NB4 (cell line): ENCODE measurements around the genes KNCN, TAL1 and BEND5.

GRCh38 chr1:46043313-46044104, 88.9 kb downstream of the PIK3R3 start:
- RRBS, result no CpG with 5 or more reads among the region's 13 CpGs

- RRBS, result 13% methylated on average over 2 of the region's 4 CpGs
Observed at GRCh38 chr1:46132318-46132430, 255 bp downstream of the PIK3R3 start.

GRCh38 chr1:46132750-46133541, 517 bp upstream of the PIK3R3 start:
- RRBS, result under 1% methylated on average over 22 of the region's 58 CpGs

- RRBS, result no CpG with 5 or more reads among the region's 2 CpGs
Observed at GRCh38 chr1:46133883-46134493, 1.6 kb upstream of the PIK3R3 start.

GRCh38 chr1:46278472-46279506, 24.6 kb downstream of the LRRC41 start:
- RRBS, result no CpG with 5 or more reads among the region's 15 CpGs

- RRBS, result no CpG with 5 or more reads among the region's 3 CpGs
Observed at GRCh38 chr1:46287648-46288540, 15.5 kb downstream of the LRRC41 start.

GRCh38 chr1:46301204-46301832, 2.1 kb downstream of the LRRC41 start:
- RRBS, result 2% methylated on average over 1 of the region's 21 CpGs

DNA sequence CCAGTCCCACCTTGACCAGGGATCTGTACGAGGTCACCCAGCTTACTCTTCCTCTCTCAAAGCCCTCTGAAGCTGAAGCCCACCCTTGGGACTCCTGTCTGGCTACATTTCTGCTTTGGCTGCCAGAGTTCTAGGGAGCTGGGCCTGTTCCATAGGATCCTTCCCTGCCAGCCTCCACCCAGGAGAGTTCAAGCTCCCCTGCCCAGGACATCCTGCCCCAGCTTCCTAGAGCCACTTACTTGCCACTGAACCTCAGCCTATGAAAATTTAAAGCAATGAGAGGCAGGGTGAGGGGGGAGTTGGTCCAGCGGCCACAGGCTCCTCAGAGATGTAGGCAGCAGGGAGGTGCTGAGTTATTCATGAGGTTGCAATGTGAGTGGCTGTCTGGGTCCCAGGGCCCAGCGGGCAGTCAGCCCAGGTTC, at the start of gene KNCN:
Gene KNCN, minus strand, starts transcription at position 240 of the 422 bp plus-strand sequence.
- RRBS, result no CpG with 5 or more reads among the region's 3 CpGs

GRCh38 chr1:46717600-46718105, 1.3 kb downstream of the EFCAB14 start:
- RRBS, result no CpG with 5 or more reads among the region's 10 CpGs

DNA sequence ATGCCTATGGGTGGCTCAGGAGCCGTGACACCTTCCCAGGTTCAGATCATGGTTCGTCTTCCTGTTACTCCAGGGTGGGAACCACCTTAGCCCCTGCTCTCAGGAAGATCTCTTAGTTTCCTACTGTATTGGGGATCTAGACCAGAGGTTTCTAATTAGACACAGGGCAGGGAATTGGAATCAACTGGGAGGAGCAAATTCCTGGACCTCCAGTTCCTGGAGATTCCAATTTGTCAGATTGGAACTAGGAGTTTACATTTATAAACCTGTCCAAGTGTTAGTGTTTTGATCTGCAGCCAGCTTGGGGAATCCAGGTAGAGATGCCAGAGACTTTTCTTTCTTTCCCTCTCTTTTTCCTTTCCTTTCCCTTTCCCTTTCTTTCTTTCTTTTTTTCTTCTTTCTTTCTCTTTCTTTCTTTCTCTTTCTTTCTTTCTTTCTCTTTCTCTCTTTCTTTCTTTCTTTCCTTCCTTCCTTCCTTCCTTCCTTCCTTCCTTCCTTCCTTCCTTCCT, 987 bp downstream of the CYP4B1 start:
- RRBS, result no CpG with 5 or more reads among the region's 2 CpGs

GRCh38 chr1:46820318-46821386, 21.8 kb downstream of the CYP4B1 start:
- RRBS, result no CpG with 5 or more reads among the region's 5 CpGs

- RRBS, result no CpG with 5 or more reads among the region's 2 CpGs
Observed at GRCh38 chr1:47139051-47139320, 1.7 kb downstream of the CYP4A22 start.

DNA sequence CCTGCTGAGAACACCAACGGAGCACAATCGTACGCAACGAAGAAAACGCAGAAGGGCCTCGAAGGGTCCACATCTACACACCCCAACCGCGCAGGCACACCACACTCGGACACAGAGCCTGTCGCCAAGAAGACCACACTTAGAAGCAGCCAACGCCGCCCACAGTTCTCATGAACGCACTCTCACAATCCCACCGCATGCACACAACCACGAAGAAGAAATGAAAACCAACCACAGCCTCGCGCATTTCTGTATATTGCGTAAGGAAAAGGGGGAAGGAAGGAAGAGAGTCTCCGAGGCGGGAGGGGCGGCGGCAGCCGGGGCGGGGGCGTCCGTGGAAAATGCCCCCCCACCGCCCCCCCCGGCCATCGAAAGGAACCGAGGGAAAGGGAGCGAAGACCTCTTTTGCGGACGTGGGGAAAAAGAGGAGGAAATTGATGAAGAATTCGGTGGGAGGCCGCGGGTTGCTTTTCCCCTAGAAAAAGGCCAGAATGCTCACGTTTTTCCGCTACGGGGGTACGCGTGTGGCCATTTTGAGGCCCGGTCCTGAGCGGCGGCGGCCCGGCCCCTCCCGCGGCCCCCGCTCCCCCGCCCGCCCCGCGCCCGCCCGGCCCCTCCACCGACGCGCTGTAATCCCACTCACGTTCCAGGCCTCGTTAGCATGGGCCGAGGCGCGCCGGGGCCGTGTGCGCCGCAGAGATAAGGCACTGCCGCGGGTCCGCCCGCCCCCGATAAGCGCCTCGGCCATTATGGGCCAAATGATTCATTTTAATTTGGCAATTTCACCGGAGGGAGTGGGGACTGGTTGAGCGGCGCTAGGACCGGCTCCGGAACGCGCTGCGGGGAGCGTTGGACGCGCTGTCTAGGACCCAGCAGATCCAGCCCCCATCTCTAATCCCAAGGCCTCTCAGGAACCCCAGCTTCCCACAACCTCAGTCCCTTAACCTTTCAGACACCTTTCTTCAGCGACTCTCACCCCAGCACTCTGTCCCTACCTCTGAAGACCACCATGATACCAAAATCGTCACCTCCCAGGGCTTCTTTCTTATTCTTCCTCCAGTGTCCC, at the start of gene TAL1:
Gene TAL1, minus strand, starts transcription at position 558 of the 1,066 bp plus-strand sequence.
- RRBS, result 5% methylated on average over 32 of the region's 87 CpGs

DNA sequence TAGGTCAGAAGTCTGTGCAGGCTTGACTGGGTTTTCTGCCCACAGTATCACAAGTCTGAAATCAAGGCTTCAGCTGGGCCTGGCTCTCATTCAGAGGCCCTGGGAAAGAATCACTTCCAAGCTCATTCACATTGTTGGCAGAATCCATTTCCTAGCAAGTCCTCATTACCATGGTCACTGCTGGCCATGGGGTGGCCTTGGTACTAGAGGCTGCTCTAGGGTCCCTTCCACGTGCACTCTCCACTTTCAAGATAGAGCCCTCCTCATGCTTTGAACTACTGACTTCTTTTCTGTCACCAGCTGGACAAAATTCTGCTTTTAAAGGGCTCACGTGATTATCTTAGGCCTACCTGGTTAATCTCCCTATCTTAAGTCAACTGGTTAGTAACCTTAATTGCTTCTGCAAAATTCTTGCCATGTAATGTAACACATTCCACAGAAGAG, 25.5 kb upstream of the FOXE3 start:
- RRBS, result no CpG with 5 or more reads among the region's 2 CpGs

GRCh38 chr1:47558880-47559323, 121.1 kb downstream of the FOXD2 start:
- RRBS, result no CpG with 5 or more reads among the region's 11 CpGs

GRCh38 chr1:47708251-47708670, 270.4 kb downstream of the FOXD2 start:
- RRBS, result 0% methylated on average over 2 of the region's 21 CpGs

- RRBS, result no CpG with 5 or more reads among the region's 19 CpGs
Observed at GRCh38 chr1:47775033-47775629, 222.1 kb downstream of the TRABD2B start.

DNA sequence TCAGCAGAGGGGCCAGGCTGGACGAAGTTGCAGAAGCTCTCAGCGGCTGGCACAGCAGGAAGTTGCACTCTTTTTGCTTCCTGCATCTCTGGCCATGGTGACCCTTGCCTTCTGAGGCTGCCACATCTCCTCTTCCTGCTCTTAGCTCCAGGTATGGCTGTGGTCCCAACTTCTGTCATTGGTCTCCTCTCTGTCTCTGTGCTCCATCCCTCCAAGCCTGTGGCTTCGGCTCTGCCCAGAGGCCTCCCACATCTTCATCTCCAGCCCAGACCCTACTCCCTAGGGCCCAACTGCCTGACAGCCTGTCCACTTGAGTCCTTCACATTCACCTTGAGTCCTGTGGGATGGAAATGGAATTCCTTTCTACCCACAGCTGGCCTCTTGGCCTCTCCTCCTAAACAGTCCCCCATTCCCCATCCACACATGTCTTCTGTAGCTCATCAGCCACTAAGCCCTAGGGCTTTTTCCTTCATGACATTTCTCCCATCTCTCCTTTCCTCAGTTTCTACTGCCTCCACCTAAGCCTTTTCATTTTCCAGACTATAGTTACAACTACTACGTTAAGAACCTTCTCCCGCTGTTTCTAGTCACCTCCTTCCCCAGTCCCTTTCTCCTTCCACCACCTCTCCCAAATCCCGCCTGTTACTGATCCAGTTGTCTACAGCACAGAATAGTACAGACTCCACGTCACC, 42.3 kb downstream of the TRABD2B start:
- RRBS, result no CpG with 5 or more reads among the region's 7 CpGs

GRCh38 chr1:48409385-48409840, 62.6 kb downstream of the SPATA6 start:
- RRBS, result no CpG with 5 or more reads among the region's 3 CpGs

DNA sequence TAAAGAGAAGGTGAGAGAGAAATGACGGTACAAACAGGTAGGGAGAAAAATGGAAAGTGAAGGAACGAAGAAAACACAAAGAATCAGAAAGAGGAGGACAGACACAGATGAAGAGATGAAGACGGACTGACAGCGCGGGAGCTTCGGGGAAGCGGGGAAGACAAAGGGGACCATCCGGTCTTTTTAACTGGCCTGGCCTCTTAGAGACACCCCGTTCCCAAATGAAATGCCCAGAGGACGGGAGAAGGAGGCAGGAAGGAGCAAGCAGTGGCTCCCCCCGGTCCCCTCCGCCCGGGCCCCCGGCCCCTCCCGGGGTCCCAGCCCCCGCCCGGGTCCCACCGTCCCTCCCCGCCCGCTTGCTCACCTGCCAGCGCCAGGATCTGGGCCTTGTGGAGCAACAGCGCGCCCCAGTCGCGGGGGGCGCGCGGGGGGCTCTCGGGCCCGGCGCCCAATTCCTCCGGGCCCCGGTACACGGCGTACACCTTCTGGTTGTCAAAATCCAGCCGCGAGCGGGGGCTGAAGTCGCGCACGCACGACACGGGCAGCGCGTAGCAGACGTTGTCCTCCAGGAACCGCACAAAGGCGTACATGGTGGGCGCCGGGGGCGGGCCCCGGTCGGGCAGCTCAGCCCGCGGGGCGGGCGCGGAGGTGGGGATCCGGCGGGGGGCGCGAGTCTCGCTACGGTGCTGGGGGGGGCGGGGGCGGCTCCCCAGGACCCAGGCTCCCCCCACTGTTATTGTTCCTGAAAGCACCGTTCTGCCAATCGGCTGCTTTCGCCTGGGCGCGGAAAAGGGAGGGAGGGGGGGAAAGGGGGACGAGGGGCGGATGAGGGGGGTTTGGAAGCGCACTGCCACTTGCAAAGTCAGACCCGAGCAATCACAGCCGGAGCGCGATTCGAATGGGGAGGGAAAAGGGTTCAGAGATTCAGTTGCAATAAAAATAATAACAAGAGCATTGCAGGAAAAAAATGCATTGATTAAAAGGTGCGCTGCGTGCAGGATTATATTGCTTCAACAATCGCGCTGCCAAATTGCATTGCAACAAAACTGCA, at the start of gene BEND5:
Gene BEND5, minus strand, starts transcription at position 650 of the 1,051 bp plus-strand sequence.
- RRBS, result 24% methylated on average over 14 of the region's 83 CpGs